ENCODE data around the gene ENTPD6.

DNA sequence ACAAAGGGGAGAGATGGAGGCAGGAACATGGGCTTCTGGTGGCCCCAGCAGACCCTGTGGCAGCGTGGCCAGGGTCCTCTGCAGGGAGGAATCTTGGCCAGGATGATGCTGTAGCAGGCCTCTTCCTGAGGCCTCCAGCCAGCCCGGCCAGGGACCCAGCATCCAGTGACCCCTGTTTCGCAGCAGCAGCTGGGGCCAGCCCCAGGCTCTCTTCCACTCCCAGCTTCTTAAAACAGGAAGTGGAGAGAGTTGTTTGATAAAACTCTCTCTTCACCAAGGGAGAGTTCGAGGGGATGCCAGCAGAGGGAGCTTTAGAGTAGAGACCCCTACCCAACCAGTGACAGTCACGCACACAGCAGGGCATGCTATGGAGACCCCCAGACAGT lies 10.1 kb downstream of the GGTLC1 start:
- PRO-cap: no peak
CAGE:
- cytosol, long polyA minus RNA: no peak
- cytosol, long polyA plus RNA: no peak
- long polyA plus RNA: no peak
- nucleus, long polyA minus RNA: no peak
- nucleus, long polyA plus RNA: no peak

GRCh38 chr20:24033208-24033674 lies 44.7 kb upstream of the GGTLC1 start:
- PRO-cap: no peak
CAGE:
- cytosol, long polyA minus RNA: no peak
- cytosol, long polyA plus RNA: no peak
- long polyA plus RNA: no peak
- nucleus, long polyA minus RNA: no peak
- nucleus, long polyA plus RNA: no peak

DNA sequence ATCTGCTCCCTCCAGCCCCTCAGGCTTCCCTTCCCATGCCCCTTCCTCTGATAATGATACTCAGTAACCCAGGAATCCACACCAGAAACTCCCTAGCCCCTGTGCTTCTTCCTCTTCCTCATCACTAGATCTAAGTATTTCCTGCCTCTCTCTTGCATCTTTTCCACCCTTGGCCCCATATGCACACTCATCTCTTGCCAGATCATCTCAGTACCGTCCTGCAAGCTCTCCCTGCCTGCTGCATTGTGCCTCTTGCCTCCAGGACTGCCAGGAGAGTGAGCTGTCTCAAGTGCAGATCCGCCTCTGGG lies 10.0 kb downstream of the SYNDIG1 start:
- PRO-cap: no peak
CAGE:
- cytosol, long polyA minus RNA: no peak
- cytosol, long polyA plus RNA: no peak
- long polyA plus RNA: no peak
- nucleus, long polyA minus RNA: no peak
- nucleus, long polyA plus RNA: no peak

- PRO-cap: no peak
CAGE:
- cytosol, long polyA minus RNA: no peak
- cytosol, long polyA plus RNA: no peak
- long polyA plus RNA: no peak
- nucleus, long polyA minus RNA: no peak
- nucleus, long polyA plus RNA: no peak
Measured at GRCh38 chr20:24699159-24699818, 229.9 kb downstream of the SYNDIG1 start.

DNA sequence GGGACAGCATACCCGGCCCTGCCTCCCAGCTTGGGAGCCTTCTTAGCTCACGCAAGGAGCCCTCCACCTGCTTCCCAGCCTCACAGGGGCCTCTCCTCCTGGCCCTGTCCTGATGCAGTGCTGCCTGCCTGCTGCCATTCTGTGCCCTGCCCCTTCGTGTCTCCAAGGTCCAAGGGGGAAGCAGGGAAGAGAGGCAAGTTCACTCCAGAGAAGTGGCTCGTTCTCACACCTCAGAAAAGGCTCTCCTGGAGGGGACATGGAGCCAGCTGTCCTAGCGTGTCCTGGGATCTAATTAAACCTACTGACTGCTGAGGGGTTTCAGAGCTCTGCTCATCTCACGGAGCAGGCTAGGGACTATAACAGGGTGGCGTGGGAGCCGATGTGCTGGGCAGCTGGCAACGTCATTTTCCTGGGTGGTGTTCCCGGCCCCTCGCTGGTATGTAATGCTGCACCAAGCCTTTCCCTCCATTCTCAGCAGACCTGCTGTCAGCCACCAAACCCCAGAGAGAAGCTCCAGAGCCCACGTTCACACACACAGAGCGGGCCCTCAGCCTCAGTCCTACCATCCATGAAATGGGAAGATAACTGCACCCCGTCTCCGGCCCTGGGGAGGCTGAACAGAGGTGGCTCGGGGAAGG lies 1.7 kb downstream of the CST7 start:
- PRO-cap: no peak
CAGE:
- cytosol, long polyA minus RNA: no peak
- cytosol, long polyA plus RNA: no peak
- long polyA plus RNA: no peak
- nucleus, long polyA minus RNA: no peak
- nucleus, long polyA plus RNA: no peak

DNA sequence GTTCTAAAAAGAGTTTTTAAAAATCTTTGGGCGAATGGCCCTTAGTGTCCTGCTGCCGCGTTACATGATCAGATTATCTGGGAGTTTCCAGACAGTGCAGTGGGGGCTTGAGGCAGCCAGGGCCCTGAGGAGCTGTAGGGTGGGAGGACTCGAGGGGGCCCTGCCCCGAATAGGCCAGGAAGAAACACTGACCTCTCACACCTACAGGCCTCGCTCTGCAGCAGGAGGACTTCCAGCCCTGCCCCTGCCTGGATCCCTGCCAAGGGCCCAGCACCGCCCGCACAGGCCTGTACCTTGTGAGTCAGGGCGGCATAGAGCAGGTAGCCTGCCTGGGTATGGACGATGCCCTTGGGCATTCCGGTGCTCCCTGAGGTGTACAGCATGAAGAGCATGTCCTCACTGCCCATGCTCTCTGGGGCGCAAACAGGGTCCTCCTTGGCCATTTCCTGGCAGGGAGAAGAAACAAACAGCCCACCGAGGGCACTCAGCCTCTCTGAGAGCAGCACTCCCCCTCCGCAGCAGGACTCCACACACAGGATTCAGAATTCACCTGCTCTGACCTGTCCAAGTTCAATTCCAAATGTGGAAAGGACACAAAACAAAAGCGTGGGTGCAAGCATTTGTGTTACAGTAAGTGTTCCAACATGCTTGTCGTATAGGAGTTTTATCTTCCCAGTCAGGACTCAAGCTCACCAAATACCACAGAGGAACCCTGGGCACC lies 30.3 kb upstream of the APMAP start:
- PRO-cap: no peak
CAGE:
- cytosol, long polyA minus RNA: no peak
- cytosol, long polyA plus RNA: no peak
- long polyA plus RNA: no peak
- nucleus, long polyA minus RNA: no peak
- nucleus, long polyA plus RNA: no peak

DNA sequence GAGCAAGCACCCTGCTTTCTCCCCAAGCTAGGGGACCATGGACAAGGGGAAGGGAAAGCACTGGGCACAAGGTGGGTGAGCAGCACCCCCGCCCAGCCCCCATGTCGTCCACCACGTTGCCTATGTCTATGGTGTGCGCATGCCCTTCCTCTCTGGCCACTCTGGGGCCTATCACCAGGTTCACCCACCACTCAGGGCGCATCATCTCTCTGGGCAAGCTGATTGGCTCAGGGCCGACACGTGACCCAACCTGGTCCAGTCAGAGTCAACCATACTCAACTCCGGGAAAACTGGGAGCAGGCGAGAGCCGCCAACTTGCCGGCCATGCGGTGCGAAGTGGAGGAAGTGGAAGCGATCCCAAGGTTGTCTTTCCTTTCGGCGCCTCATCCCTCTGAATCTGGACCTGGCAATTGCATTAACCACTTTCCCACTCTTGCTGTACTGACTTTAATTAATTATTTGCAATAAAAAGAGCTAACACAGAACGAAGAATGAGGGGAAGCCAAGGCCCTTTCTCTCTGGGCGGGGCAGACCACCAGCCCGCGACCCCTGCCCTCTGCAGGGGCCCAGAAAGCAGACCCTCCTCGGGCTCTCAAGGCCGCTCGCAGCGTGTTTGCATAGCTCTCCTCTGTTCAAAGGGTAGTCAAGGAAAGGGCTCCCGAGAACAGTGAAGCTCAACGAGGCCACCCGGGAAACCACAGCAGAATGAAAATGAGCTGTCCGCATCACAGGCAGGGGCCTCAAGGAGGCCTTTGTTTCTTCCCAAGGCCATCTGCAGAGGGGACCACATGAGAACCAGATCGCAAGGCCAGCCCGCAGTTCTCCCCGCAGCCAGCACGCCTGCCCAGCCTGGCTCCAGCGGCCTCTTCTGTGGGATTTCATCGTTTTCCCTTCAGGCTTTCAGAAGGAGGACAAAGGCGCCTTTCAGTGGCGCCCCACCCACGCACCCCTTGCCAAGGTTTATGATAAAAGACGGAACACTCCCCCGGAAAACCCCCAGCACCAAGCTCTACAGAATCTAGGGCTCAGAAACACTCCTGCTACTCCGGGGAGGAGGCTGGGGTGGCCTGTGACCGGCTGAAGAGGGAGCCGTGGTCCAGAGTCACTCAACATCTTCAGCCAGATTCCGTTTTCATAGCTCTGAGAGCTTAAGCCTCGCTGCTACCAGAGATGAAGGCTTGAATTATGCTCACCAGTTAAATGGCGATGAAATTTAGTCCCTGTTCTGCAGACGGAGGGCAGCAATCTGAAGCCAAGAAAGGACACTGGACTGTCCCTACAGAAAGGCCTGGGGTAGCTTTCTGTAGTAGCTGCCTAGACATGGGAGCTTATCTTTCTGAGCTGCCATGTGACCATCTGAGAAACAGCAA lies 25.4 kb downstream of the ACSS1 start:
- PRO-cap: no peak
CAGE:
- cytosol, long polyA minus RNA: no peak
- cytosol, long polyA plus RNA: no peak
- long polyA plus RNA: no peak
- nucleus, long polyA minus RNA: no peak
- nucleus, long polyA plus RNA: no peak

DNA sequence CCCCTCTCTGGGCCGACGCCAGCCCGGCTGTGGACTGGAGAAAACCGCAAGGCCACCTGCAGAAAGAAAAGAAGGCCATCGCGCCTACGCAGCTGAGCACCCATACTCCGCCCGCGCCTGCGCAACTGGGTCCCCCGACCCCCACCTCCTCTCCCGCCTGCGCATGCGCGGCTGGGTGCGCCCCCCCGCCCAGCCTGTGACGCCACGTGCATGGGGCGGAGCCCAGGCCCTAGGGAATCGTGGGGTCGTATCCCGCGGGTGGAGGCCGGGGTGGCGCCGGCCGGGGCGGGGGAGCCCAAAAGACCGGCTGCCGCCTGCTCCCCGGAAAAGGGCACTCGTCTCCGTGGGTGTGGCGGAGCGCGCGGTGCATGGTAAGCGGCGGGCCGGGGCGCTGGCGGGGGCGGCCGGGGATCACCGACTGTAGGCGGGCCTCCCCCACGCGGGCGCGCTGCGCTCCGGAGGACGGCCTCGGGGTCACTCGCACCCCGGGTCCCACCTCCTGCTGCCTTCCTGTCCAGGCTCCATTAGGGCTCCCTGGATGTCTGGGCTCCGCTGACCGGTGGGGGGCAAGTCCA lies at the start of gene ENTPD6:
ENTPD6 (plus strand) TSS at position 216 of the 575 bp plus-strand sequence.
- PRO-cap: bidirectional peak, plus-strand start at position 262 of the sequence, minus-strand start at position 127 of the sequence
CAGE:
- cytosol, long polyA minus RNA: start-site peak on the plus strand centred at position 224 of the sequence, 24 bp wide, 52 reads
- cytosol, long polyA plus RNA: no peak
- long polyA plus RNA: start-site peak on the plus strand centred at position 220 of the sequence, 48 bp wide, 234 and 110 reads in 2 replicates
- nucleus, long polyA minus RNA: start-site peak on the plus strand centred at position 239 of the sequence, 20 bp wide, 172 reads; start-site peak on the plus strand centred at position 477 of the sequence, 101 bp wide, 10 reads
- nucleus, long polyA plus RNA: start-site peak on the plus strand centred at position 241 of the sequence, 43 bp wide, 106 and 235 reads in 2 replicates

GRCh38 chr20:25301512-25302791 lies 54.1 kb downstream of the PYGB start:
- PRO-cap: no peak
CAGE:
- cytosol, long polyA minus RNA: no peak
- cytosol, long polyA plus RNA: no peak
- long polyA plus RNA: no peak
- nucleus, long polyA minus RNA: no peak
- nucleus, long polyA plus RNA: no peak

DNA sequence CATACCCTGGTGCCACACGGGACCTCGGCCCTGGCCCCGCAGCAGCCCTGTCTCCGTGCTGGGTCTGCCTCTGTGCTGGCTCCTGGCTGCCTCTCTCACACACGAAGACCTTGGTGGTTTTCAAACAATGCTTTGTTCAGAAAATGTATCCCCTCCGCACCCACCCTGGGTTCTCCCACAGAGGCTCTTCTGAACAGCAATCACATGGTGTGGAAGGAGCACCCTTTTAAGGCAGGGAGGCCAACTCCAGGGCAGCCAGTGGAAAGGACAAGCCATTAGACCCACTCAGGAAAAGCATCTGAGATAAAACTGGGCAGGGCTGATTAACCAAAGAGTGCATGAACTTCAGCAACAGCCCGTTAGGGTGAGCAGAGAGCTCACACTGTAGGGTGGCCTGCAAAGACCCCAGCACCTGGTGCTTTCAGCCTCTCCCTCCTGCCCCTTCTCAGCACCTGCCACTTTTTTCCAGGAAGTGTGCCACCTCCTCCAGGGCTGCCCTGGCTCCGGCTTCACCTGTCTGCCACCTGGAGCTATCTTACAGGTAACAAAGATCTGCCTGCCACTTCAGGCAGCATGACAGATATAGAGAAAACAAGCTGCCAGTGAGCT lies 71.3 kb downstream of the PYGB start:
- PRO-cap: no peak
CAGE:
- cytosol, long polyA minus RNA: no peak
- cytosol, long polyA plus RNA: no peak
- long polyA plus RNA: no peak
- nucleus, long polyA minus RNA: no peak
- nucleus, long polyA plus RNA: no peak

- PRO-cap: no peak
CAGE:
- cytosol, long polyA minus RNA: no peak
- cytosol, long polyA plus RNA: no peak
- long polyA plus RNA: no peak
- nucleus, long polyA minus RNA: no peak
- nucleus, long polyA plus RNA: no peak
Measured at GRCh38 chr20:25337855-25338868, 52.5 kb downstream of the ABHD12 start.

GRCh38 chr20:25389631-25389949 lies 1.0 kb downstream of the ABHD12 start:
- PRO-cap: no peak
CAGE:
- cytosol, long polyA minus RNA: no peak
- cytosol, long polyA plus RNA: no peak
- long polyA plus RNA: no peak
- nucleus, long polyA minus RNA: no peak
- nucleus, long polyA plus RNA: no peak

DNA sequence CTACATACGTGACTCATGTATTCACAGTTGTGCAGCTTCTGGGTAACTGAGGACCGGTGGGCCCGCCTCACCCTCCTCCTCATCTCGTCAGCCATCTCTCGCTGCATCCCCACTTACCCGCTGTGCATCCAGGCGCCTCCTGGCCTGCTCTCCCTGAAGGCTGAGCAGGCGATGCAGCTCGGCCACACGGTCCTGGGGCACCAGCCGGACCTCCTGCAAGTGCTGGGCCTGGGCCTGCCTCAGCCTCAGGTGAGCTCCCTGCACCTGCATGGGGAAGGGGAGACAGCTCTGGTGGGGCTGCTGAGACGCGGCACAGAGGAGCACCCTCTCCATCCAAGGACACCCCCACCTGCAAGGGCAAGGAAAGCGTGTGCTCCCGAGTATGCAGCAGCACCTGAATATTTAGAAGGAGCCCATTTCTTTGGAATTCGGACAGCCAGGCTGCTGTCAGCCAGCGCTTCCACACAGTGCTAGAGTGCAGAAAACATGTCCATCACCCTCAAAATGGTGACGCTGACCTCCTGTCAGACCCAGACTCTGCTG lies 50.9 kb downstream of the GINS1 start:
- PRO-cap: no peak
CAGE:
- cytosol, long polyA minus RNA: no peak
- cytosol, long polyA plus RNA: no peak
- long polyA plus RNA: no peak
- nucleus, long polyA minus RNA: no peak
- nucleus, long polyA plus RNA: no peak

GRCh38 chr20:25498023-25498664 lies 87.2 kb downstream of the NINL start:
- PRO-cap: no peak
CAGE:
- cytosol, long polyA minus RNA: no peak
- cytosol, long polyA plus RNA: no peak
- long polyA plus RNA: no peak
- nucleus, long polyA minus RNA: no peak
- nucleus, long polyA plus RNA: no peak

GRCh38 chr20:25751331-25751811 lies 54.7 kb upstream of the ZNF337 start:
- PRO-cap: no peak
CAGE:
- cytosol, long polyA minus RNA: no peak
- cytosol, long polyA plus RNA: no peak
- long polyA plus RNA: no peak
- nucleus, long polyA minus RNA: no peak
- nucleus, long polyA plus RNA: no peak

GRCh38 chr20:25859537-25860229 lies 163.0 kb upstream of the ZNF337 start:
- PRO-cap: no peak
CAGE:
- cytosol, long polyA minus RNA: no peak
- cytosol, long polyA plus RNA: no peak
- long polyA plus RNA: no peak
- nucleus, long polyA minus RNA: no peak
- nucleus, long polyA plus RNA: no peak

GRCh38 chr20:29079777-29080676 lies 2177.4 kb upstream of the DEFB115 start:
- PRO-cap: unidirectional peak, minus-strand start at chr20:29080100
CAGE:
- cytosol, long polyA minus RNA: no peak
- cytosol, long polyA plus RNA: no peak
- long polyA plus RNA: no peak
- nucleus, long polyA minus RNA: no peak
- nucleus, long polyA plus RNA: no peak

- PRO-cap: no peak
CAGE:
- cytosol, long polyA minus RNA: start-site peak on the minus strand at chr20:29299130-29299191, 5 reads; start-site peak on the minus strand at chr20:29299280-29299354, 49 reads; start-site peak on the minus strand at chr20:29299495-29299533, 48 reads; start-site peak on the minus strand at chr20:29299645-29299655, 61 reads
- cytosol, long polyA plus RNA: no peak
- long polyA plus RNA: no peak
- nucleus, long polyA minus RNA: start-site peak on the minus strand at chr20:29299478-29299533, 10 reads
- nucleus, long polyA plus RNA: no peak
Measured at GRCh38 chr20:29299103-29299993, 1958.1 kb upstream of the DEFB115 start.

- PRO-cap: no peak
CAGE:
- cytosol, long polyA minus RNA: no peak
- cytosol, long polyA plus RNA: no peak
- long polyA plus RNA: no peak
- nucleus, long polyA minus RNA: no peak
- nucleus, long polyA plus RNA: no peak
Measured at GRCh38 chr20:29410058-29410569, 1847.3 kb upstream of the DEFB115 start.

- PRO-cap: bidirectional peak, plus-strand start at chr20:31561015, minus-strand start at chr20:31560935
CAGE:
- cytosol, long polyA minus RNA: no peak
- cytosol, long polyA plus RNA: no peak
- long polyA plus RNA: no peak
- nucleus, long polyA minus RNA: no peak
- nucleus, long polyA plus RNA: no peak
Measured at GRCh38 chr20:31560529-31561770, 13.8 kb downstream of the MCTS2 start.

All from endothelial cell of umbilical vein (primary cell).